GM23248 (cell line): ENCODE results near the genes RASA2, PLS1 and PCOLCE2.

- RAMPAGE, long total RNA, result no peak
Measured at GRCh38 chr3:141369747-141370080, 1.4 kb downstream of the ZBTB38 start.

DNA sequence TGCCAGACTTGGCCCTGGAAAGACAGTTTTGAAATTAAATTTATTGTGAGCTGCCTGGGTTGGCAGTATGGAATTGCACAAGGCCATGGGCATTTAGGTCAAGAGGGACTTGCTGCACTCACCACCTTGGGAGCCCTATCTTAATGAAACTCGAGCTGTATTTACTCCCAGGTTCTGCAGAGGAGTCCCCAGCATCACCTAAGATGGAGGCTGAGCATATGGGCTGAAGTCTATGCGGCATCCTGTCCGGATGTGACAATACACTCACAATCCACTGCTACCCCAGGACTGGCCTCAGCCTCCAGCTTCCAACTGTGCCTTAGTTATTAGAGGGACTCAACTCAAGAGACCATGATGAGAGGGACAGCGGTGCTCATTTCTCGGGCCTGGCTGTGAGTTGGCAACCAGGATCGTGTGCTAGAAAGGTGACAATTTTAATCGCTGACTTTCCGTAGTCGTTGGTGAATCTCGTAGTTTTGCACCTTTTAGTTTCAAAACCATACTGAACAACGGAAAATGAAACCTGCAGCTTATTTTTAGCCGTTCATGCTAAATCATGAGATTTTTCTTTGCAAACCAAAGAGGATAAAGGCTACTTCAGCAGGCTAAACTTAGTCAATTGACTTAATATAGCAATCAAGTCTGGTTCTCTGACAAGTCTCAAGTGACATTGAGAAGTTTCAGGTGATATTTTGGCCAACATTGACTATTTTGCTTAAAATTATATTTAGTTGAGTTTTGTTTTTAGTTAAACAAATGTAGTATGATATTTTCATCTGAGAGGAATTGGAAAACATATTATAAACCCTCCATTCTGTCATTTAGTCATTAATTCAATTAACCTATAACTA is 11.1 kb downstream of the ZBTB38 start:
- RAMPAGE, long total RNA, result no peak

DNA sequence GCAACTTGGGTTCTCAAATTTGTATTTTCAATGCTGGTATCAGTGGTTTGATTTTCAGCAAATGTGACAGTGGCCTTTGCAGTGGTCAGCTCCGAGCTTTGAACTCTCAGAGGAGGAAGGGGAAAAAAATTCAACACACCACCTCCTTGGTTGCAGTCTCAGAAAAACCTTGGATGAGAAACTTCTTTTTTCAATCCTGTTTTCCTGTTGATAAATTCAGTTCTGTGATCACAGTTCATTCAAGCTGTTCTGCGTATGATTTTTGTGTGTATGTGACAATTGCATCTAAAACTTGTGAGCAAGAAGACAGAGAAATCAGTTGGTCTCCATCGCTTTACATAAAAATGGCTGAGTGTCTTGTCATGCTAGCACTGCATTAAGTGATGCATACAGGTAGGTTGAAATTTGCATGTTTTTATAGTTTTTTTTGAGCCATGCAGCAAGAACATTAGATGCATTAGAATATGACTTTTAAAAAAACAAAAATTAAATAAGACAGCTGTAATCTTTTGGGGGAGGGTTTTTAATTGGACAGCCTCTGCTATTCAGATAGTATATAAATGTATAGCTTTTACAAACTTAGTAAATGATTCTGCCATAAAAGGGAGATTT is 19.3 kb downstream of the ZBTB38 start:
- RAMPAGE, long total RNA, result no peak

GRCh38 chr3:141401872-141401990 is 33.4 kb downstream of the ZBTB38 start:
- RAMPAGE, long total RNA, result no peak

DNA sequence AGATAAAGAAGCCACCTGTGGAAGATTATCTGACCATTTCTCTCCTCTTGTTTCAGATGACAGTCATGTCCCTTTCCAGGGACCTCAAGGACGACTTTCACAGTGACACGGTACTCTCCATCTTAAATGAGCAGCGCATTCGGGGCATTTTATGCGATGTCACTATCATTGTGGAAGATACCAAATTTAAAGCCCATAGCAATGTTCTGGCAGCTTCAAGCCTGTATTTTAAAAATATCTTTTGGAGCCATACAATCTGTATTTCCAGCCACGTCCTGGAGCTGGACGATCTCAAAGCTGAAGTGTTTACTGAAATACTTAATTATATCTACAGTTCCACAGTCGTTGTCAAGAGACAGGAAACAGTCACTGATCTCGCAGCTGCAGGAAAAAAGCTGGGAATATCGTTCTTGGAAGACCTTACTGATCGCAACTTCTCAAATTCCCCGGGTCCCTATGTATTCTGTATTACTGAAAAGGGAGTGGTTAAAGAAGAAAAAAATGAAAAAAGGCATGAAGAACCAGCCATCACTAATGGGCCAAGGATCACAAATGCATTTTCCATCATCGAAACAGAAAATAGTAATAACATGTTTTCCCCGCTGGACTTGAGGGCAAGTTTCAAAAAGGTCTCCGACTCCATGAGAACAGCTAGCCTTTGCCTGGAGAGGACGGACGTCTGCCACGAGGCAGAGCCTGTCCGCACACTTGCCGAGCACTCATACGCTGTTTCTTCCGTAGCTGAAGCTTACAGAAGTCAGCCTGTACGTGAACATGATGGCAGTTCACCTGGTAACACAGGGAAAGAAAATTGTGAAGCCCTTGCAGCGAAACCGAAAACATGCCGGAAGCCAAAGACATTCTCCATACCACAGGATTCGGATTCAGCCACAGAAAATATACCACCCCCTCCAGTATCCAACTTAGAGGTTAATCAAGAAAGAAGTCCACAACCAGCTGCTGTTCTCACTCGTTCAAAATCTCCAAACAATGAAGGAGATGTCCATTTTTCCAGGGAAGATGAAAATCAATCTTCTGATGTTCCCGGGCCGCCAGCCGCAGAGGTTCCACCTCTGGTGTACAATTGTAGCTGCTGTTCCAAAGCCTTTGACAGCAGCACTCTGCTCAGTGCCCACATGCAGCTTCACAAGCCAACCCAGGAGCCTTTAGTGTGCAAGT is 44.1 kb upstream of the RASA2 start:
- RAMPAGE, long total RNA, result no peak

GRCh38 chr3:141444284-141444635 is 42.6 kb upstream of the RASA2 start:
- RAMPAGE, long total RNA, result no peak

- RAMPAGE, long total RNA, result no peak
Measured at GRCh38 chr3:141444831-141445424, 41.9 kb upstream of the RASA2 start.

GRCh38 chr3:141486612-141487477 is at the start of gene RASA2:
RASA2 (plus strand) TSS chr3:141487027.
- RAMPAGE, long total RNA, result no peak

- RAMPAGE, long total RNA, result no peak
Measured at GRCh38 chr3:141646625-141647115, 91.4 kb upstream of the RNF7 start.

GRCh38 chr3:141763026-141763393 is 198 bp upstream of the GRK7 start:
- RAMPAGE, long total RNA, result no peak

- RAMPAGE, long total RNA, result no peak
Measured at GRCh38 chr3:141905115-141905383, 28.6 kb downstream of the ATP1B3 start.

DNA sequence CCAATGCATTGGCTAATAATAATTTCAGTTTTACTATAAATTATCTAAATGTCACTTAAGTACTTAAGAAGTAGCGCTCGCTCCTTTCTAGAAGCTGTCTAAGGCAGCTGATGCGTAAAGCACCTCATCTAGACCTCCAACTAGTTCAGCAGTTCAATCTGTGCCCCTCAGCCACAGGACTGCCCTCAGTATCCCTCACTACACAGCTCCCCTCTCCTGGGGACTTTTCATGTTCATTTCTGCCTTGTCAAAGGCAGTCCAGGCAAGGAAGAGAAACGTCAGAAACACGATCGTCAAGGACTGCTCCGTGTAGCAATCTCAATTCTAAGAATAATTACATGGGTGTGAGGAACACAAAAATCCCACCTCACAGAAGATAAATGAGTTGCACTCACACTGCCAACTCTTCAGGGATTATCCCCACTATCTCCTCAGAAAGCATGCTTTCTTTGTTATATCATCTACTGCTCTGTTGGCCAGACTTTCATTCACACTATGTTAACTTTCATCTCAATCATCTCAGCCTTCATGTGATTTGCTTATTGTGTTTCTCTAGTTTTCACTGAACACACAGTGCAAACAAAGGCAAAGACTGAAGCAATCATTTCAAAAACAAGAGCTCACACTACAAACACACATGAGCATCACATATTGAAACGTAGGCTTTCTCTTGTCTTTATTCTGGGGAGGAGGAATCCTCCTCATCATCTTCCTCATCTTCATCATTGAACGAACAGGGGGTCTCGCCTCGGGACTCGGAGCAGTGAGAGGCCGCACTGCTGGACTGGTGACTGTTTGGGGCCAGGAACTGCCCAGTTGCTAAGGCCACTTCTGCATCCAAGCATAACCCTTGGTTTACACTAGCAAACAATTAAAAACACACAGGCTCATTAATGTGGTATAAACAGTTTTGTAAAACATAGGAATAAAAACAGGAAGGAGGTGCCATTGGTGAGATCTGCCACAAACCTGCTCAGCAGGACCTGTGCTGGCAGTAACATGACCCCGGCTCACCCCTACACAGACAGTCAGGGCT is 75.7 kb downstream of the ATP1B3 start:
- RAMPAGE, long total RNA, result no peak

GRCh38 chr3:142445628-142446433 is 2.0 kb downstream of the XRN1 start:
- RAMPAGE, long total RNA, result no peak

GRCh38 chr3:142595457-142596564 is at the start of gene PLS1:
PLS1 (plus strand) TSS chr3:142596393.
- RAMPAGE, long total RNA, result no peak

DNA sequence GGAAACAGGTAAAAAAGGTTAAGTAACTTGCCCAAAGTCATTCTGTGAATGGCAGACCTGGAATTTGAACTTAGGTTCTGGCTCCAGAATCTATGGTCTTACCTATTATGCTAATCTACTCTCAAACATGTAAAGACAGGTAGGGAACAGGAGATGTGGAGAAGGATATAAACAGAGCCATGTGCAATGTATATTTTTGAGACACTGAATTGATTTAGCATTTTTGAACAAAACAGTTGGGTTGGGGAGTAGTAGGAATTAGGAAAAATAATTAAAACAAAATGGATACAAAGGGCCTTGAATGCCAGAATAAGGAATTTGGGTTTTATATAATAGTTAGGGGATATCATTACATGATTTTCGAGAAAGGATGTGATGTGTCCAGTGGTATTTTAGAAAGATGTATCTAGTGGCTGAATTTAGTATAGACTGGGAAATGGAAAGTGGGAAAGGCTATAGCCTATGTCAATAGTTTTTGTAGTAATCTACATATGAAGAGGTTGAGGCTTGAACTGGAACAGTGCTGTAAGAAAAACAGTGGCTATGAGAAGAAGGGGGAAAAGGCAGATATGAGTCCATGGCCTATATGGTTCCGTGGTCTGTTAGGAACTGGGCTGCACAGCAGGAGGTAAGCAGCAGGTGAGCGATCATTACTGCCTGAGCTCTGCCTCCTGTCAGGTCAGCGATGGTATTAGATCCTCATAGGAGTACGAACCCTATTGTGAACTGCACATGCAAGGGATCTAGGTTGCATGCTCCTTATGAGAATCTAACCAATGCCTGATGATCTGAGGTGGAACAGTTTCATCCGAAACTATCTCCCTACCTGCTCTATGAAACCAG is 15.7 kb downstream of the TRPC1 start:
- RAMPAGE, long total RNA, result no peak

GRCh38 chr3:142888480-142889627 is at the start of gene PCOLCE2:
PCOLCE2 (minus strand) TSS chr3:142889083.
- RAMPAGE, long total RNA, result no peak

- RAMPAGE, long total RNA, result no peak
Measured at GRCh38 chr3:143066112-143066680, 53.4 kb upstream of the CHST2 start.

DNA sequence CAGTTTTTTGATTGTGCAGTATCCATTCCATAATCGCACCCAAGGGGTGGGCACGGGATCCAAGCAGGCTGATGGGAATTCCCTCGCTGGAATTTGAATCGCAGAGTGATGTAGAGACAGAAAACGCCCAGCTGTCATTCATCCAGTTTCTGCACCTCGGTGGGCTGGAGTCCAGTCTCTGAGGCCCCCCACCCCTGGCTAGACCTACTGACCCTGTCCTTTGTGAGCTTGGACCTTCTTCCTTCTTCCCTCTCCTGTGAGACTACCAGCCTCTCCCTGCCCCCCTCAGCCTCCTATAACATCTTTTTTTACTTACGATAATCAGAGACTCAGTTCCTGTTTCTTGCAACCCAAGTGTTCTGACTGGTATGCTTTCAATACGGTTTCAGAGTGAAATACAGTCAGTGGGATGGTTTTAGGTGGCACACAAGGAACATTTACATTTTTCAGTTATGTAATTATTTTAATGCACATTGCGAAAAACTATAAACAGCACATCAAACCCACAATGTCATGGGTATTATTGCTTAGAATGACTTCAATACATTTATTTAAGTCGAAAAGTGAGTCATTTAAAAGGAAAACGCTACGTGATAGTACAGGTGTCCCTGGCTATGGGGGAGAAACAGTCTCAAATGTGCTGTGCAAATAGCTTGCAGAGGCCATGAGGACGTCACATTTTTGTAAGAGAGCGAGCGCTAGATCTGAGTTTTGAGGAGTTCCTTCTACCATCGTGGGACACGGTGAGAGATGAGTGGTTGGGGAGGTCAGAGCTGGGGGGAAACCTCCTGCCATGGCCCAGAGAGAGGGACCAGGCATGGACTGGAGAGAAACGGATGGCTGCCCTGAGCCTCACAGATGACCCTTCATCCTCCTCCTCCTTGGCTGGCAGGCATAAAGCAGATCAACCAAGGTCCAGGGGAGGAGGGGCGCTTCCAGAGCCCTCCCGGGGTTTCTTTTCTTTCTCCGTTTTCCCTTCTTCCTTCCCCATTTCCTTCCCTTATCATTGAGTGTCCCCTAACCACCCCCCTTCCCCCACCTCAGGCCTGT is 37.4 kb upstream of the CHST2 start:
- RAMPAGE, long total RNA, result no peak

DNA sequence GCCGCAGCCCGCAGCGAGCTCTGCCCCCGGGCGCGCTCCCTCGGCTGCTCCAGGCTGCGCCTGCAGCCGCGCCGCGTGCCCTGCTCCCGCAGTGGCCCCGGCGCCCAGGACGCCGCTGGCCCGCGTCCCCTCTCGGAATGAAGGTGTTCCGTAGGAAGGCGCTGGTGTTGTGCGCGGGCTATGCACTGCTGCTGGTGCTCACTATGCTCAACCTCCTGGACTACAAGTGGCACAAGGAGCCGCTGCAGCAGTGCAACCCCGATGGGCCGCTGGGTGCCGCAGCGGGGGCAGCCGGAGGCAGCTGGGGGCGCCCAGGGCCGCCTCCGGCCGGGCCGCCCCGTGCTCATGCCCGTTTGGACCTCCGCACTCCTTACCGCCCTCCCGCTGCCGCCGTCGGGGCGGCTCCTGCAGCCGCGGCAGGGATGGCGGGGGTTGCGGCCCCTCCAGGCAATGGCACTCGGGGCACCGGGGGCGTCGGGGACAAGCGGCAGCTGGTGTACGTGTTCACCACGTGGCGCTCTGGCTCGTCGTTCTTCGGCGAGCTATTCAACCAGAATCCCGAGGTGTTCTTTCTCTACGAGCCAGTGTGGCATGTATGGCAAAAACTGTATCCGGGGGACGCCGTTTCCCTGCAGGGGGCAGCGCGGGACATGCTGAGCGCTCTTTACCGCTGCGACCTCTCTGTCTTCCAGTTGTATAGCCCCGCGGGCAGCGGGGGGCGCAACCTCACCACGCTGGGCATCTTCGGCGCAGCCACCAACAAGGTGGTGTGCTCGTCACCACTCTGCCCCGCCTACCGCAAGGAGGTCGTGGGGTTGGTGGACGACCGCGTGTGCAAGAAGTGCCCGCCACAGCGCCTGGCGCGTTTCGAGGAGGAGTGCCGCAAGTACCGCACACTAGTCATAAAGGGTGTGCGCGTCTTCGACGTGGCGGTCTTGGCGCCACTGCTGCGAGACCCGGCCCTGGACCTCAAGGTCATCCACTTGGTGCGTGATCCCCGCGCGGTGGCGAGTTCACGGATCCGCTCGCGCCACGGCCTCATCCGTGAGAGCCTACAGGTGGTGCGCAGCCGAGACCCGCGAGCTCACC is 1.6 kb downstream of the CHST2 start:
- RAMPAGE, long total RNA, result no peak

DNA sequence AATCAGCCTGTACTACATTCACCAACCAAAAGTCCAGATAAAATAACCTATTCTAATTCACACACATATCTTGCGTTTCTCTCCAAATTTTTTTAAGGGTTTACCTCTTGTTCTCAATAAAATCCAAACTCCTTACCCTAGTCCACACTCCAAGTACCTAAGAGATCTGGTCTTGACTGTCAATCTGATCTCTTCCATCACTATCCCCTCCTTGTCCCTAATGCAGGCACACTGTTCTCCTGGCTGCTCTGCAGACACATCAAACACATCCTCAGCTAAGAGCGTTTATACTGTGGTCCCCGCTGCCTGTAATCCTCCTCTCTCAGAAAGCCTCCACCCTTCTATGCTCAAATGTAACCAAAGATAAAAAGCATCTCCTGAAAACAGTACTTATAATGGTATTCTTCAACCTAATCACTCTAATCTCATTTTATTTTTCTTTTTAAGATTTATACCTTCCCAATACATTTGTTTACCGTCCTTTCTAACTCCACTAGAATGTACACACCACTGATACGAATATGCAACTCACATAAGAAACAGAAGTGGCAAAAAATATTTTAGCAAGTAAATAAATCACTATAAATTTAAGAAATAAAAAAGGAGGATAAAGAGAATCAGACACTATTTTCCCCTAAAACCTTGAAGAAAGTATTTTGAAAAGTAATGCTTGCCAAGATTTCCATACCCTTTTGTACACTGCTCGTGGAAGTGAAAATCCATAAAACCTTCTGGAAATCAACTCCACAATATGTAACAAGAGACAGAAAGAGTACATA is 17.1 kb downstream of the PLOD2 start:
- RAMPAGE, long total RNA, result no peak